SK-N-DZ (cell line): ENCODE data around the gene CPN2.

DNA sequence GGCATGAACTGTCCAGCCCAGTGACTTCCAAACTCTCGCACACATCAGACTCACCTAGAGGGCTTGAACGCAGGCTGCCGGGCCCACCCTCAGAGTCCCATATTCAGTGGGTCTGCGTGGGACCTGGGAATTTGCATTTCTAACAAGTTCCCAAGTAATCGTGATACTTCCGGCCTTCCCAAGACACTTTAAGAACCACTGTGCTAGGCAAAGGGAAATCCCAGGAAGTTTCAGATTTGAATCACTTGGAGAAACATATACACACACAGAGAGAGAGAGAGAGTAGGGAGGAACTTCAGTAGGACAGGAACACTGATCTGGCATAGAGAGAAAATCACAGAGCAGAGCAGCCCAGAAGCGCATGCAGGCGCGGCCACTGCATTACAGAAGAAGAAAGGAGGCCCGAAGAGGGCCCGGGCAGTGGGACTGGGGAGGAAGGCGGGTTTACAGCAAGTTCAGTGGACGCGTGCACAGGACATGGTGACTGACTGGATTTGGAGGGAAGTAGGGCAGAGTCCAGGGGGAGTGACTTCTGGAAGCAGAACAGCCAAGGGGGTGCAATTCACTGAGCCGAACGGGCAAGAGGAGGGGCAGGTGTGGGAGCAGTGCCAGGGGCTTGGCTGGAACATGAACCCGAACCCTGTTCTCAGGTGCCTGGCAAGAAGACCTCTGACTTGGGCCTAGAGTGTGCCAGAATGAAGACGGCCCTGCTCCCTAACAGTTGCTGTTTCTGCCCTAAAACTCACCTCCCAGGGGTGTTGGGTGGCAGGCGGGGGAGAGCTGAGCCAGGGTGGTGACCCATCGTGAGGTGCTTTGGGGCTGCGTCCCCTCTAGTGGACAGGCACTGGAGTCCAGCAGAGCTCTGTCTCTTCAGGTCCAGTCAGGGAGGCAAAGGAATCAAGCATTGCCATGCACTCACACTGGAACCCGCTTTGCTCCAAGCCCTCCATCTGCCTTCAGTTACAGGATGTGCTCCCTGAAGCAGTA lies 101.4 kb upstream of the HES1 start:
RAMPAGE:
- cytosol, long total RNA = no peak
- nucleus, long total RNA = no peak

GRCh38 chr3:194070340-194071573 lies 65.2 kb upstream of the HES1 start:
RAMPAGE:
- cytosol, long total RNA = no peak
- nucleus, long total RNA = no peak

RAMPAGE:
- cytosol, long total RNA = no peak
- nucleus, long total RNA = no peak
Observed at GRCh38 chr3:194103472-194104018, 32.4 kb upstream of the HES1 start.

GRCh38 chr3:194137394-194137895 lies 1.5 kb downstream of the HES1 start:
RAMPAGE:
- cytosol, long total RNA = no peak
- nucleus, long total RNA = no peak

DNA sequence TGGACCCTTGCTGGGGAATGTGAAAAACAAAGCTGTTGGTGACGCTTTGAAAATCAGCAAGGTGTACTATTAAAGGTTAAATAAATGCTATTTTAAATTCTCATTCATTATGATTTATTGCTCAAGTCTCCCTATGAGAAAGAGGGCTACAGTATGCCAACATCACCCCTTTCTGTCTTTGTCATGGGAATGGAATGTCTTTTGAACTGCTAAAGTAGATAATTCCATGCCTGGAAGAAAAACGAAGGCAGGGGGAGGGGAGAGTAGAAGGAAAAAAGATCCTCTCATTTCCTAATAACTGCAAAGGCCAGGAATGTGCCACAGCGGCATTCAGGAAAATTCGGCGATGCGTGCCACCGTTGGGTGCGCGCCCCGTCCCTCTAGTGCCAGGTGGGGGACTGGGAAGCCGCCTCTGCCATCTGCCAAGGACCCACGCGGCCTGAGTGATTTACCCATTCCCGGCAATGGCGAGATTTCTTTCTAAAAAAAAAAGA lies 54.7 kb downstream of the CPN2 start:
RAMPAGE:
- cytosol, long total RNA = no peak
- nucleus, long total RNA = no peak

DNA sequence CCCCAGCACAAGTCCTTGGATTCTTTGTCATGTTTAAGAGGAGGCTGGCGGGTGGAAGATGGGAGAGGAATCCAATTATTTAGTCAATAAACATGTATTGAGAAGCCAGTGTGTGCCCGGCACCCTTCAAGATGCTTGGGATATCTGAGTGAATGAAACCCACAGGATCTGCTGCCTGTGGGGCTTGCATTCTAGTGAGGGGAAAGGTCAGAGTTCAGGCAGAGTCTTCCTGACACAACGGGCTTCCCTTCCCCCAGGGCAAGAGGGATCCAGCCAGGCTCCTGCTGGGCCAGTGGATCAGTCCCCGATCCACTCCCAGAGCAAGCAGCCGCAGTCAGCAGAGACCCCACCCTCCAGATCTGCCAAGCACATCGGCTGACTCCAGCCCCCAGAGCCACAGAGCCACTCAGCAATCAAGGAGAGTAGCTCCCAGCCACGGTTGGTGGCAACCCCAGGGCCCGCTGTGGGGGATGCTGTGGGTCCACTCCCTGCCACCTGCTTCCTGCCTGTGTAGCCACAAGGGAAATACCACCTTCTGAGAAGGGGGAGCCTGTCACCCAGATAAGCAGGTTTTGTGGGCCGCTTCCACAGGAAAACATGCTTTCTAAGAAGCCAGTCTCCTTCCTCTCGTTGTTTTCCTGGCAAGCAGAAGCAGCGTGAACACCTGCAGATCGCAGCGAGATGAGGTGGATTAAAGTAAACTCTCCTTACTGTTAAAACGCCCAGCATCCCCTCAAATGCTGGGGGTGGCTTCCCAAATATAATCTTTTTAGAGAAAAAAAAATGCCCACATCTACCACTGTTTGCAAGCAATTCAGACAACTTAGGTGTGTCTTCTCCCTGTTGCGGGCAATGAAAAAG lies 44.9 kb downstream of the CPN2 start:
RAMPAGE:
- cytosol, long total RNA = no peak
- nucleus, long total RNA = no peak

RAMPAGE:
- cytosol, long total RNA = no peak
- nucleus, long total RNA = no peak
Observed at GRCh38 chr3:194313589-194313993, 37.5 kb downstream of the CPN2 start.

GRCh38 chr3:194351026-194351896 lies at the start of gene CPN2:
Gene CPN2 (minus strand): TSS chr3:194351328.
RAMPAGE:
- cytosol, long total RNA = no peak
- nucleus, long total RNA = no peak

RAMPAGE:
- cytosol, long total RNA = no peak
- nucleus, long total RNA = no peak
Observed at GRCh38 chr3:194404094-194404733, 5.1 kb upstream of the GP5 start.

DNA sequence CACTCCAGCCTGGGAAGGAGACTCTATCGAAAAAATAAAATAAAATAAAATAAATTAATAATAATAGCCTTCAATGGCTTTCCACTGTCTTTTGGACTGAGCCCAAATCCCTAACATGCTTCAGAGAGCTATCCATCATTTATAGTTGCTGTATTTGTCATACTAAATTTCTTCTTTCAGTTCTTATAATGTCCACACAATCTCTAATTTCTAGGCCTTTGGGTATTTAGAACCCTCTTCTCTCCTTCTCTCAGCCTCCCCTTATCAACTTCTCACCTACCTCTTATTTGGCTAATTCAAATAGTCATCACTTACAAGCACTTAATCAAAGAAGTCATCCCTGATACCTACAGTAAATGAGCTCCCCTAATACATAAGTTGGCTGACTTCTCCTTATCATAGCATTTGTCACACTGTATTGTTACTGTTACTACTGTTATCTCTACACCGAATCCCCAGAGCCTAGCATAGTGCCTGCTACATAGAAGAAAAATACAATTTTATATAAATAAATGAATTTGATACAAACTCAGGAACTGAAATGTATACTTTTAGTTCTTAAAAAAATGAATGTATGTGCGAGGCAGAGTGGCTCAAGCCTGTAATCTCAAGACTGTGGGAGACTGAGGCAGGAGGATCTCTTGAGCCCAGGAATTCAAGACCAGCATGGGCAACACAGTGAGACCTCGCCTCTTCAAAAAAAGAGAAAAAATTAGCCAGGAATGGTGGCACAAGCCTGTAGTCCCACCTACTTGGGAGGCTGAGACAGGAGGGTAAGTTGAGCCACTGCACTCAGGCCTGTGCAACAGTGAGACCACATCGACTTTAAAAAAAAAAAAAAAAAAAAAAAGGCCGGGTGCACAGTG lies 34.1 kb downstream of the ATP13A3 start:
RAMPAGE:
- cytosol, long total RNA = no peak
- nucleus, long total RNA = no peak

DNA sequence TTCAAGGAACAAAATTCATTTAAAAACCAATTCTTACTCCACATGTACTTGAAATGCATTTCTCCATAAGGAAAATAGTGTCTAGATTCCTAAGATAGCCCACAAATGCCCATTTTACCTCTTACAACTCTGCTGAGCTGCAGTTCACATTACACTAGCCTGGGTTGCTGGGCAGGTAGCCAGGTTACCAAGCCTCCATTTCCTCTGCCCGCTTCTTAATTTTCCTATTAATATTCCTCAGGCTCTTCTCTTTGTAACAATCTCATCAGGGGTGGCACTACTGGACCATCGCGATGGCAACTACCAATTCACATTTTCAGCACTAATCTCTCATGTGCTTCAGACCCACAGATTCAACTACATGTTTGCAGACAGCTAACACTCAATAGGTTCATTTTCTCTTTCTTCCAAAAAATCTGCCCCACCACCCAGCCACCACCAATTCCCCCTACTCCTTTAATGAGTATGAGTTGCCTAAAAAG lies 10.8 kb downstream of the ATP13A3 start:
RAMPAGE:
- cytosol, long total RNA = no peak
- nucleus, long total RNA = no peak

GRCh38 chr3:194485763-194485862 lies 1.2 kb downstream of the ATP13A3 start:
RAMPAGE:
- cytosol, long total RNA = no peak
- nucleus, long total RNA = no peak

DNA sequence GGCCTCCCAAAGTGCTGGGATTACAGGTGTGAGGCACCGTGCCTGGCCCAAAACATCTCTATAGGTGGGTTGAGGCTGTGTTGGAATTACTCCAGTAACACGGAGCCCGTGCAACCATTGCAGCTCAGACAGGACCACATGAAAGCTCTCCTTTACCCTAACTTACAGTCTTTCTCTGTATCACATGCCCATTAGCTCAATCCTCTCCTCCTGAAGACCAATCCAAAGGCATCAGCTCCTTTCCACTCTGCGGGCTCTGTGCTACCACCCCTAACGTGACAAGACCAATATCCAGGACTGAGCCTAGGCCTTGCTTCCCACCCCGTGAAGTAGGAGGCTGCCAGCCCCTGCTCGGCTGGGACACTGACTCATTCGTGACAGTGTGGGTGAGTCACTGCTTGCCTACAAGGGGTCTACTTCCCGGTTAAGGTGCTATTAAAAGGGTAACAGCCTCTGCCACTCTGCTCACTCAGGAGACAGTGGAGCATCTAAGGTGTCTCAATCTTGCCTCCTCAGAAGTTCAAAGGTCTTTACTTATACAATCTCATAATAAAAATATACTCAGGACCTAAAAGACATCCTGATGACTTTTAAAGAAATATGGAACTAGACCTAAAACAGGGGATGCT lies 55.2 kb downstream of the TMEM44 start:
RAMPAGE:
- cytosol, long total RNA = no peak
- nucleus, long total RNA = no peak

GRCh38 chr3:194658505-194659170 lies 13.4 kb downstream of the LSG1 start:
RAMPAGE:
- cytosol, long total RNA = no peak
- nucleus, long total RNA = no peak

RAMPAGE:
- cytosol, long total RNA = no peak
- nucleus, long total RNA = no peak
Observed at GRCh38 chr3:194736294-194736951, 50.7 kb downstream of the FAM43A start.

GRCh38 chr3:194840632-194840928 lies 154.9 kb downstream of the FAM43A start:
RAMPAGE:
- cytosol, long total RNA = no peak
- nucleus, long total RNA = no peak

RAMPAGE:
- cytosol, long total RNA = no peak
- nucleus, long total RNA = no peak
Observed at GRCh38 chr3:194854917-194855526, 169.3 kb downstream of the FAM43A start.

RAMPAGE:
- cytosol, long total RNA = no peak
- nucleus, long total RNA = no peak
Observed at GRCh38 chr3:195081366-195081897, 189.5 kb downstream of the XXYLT1 start.

GRCh38 chr3:195210672-195211128 lies 60.3 kb downstream of the XXYLT1 start:
RAMPAGE:
- cytosol, long total RNA = no peak
- nucleus, long total RNA = no peak

DNA sequence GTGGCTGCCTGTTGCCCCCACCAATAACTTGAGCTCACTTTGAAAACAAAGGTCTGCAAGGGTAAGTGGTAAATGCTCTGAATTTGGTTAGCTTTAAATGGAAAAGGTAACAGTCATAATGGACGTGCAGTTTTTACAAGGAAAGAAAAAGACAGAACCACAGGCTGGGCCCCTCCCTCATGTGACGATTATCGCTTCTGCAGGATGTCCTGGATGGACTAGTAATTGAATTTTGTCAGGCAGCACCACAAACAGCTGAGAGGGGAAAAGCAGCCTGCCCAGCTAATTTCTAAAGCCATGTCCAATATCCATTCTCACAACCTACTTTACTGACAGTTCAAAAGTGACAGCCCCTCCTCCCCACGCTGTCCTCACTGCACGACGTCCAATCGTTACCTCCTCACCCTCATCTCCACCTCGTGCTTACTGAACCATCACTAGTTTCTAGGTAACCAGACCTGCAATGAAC lies 27.3 kb downstream of the XXYLT1 start:
RAMPAGE:
- cytosol, long total RNA = no peak
- nucleus, long total RNA = no peak